IMR-90 (cell line): ENCODE results near the genes USP17L28, HS3ST1 and C1QTNF7.

DNA sequence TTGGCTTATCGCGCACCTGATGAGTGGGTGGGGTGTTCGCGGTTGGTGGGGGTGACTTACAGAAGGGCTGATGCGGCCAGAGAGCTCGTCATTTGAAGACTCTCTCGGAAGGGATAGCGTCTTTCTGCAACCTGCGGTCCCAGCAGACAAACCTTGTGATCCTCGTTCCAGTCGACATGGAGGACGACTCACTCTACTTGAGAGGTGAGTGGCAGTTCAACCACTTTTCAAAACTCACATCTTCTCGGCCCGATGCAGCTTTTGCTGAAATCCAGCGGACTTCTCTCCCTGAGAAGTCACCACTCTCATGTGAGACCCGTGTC lies at the start of gene USP17L28:
USP17L28 (plus strand) TSS at position 177 of the 323 bp plus-strand sequence.
- RRBS: no CpG with 5 or more reads among the region's 16 CpGs
CAGE:
- cytosol, long polyA plus RNA: no peak
- long polyA plus RNA: no peak
- nucleus, long polyA plus RNA: no peak

DNA sequence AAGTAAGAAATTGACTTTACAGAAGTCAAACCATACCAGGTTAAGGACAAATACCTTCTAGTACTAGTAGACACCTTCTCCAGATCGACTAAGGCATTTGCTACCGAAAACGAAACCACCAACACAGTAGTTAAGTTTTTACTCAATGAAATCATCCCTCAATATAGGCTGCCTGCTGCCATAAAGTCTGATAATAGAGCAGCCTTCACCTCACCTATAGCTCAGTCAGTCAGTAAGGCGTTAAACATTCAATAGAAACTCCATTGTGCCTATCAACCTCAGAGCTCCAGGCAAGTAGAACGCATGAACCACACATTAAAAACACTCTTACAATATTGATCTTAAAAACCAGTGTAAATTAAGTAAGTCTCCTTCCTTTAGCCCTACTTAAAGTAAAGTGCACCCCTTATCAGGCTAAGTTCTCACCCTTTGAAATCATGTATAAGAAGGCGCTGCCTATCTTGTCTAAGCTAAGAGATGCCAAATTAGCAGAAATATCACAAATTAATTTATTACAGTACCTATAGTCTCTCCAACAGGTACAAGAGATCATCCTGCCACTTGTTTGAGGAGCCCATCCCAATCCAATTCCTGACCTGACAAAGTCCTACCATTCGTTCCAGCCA lies 160.7 kb downstream of the DEFB131A start:
- RRBS: no CpG with 5 or more reads among the region's 7 CpGs
CAGE:
- cytosol, long polyA plus RNA: no peak
- long polyA plus RNA: no peak
- nucleus, long polyA plus RNA: no peak

DNA sequence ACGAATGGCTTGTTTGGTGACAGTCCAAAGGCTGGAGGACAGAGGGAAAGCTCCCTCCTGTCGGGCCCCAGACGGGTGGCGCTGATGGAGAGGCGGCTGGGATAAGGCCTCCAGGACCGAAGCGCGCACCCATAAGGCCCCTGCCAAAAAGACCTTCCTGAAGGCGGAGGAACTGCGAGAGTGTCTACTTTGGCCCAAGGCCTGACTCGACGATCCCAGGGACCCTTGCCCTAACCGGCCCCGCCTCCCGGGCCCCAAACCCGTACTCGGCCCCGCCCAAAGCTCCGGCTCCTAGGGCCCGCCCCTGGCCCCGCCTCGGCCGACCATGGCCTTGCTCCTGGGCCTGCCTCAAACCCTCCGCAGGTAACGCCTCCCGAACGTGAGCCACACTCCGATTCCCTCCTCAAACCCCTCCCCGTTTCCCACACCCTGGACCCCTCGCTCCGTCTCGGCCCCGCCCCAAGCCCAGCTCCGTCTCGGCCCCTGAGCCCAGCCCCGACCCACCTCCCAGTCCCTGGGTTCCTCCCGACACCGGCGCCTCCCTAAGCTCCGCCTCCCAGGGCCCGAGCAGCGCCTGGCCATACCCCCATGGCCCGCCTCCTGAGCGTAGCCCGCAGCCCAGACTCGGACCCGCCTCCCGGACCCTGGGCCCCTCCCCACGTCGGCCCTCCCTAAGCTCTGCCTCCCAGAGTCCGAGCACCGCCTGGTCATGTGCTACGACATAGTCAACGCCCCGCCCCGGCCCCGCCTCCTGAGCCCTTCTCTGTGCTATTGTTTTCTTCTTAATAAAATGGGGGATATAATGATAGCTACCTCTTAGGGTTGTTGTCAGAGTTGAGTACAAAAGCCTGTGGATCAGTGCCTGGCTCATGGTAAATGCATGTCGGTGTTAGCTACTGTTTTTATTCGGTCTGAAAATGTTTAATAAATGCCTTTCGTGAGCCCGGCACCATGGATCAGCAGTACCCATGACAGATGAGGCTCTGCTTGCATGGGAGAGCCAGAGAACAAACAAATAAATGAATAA lies 89.9 kb upstream of the DRD5 start:
- RRBS: 2% methylated on average over 9 of the region's 61 CpGs
CAGE:
- cytosol, long polyA plus RNA: no peak
- long polyA plus RNA: no peak
- nucleus, long polyA plus RNA: no peak

- RRBS: no CpG with 5 or more reads among the region's 5 CpGs
CAGE:
- cytosol, long polyA plus RNA: no peak
- long polyA plus RNA: no peak
- nucleus, long polyA plus RNA: no peak
Observed at GRCh38 chr4:9989832-9990257, 31.5 kb downstream of the SLC2A9 start.

DNA sequence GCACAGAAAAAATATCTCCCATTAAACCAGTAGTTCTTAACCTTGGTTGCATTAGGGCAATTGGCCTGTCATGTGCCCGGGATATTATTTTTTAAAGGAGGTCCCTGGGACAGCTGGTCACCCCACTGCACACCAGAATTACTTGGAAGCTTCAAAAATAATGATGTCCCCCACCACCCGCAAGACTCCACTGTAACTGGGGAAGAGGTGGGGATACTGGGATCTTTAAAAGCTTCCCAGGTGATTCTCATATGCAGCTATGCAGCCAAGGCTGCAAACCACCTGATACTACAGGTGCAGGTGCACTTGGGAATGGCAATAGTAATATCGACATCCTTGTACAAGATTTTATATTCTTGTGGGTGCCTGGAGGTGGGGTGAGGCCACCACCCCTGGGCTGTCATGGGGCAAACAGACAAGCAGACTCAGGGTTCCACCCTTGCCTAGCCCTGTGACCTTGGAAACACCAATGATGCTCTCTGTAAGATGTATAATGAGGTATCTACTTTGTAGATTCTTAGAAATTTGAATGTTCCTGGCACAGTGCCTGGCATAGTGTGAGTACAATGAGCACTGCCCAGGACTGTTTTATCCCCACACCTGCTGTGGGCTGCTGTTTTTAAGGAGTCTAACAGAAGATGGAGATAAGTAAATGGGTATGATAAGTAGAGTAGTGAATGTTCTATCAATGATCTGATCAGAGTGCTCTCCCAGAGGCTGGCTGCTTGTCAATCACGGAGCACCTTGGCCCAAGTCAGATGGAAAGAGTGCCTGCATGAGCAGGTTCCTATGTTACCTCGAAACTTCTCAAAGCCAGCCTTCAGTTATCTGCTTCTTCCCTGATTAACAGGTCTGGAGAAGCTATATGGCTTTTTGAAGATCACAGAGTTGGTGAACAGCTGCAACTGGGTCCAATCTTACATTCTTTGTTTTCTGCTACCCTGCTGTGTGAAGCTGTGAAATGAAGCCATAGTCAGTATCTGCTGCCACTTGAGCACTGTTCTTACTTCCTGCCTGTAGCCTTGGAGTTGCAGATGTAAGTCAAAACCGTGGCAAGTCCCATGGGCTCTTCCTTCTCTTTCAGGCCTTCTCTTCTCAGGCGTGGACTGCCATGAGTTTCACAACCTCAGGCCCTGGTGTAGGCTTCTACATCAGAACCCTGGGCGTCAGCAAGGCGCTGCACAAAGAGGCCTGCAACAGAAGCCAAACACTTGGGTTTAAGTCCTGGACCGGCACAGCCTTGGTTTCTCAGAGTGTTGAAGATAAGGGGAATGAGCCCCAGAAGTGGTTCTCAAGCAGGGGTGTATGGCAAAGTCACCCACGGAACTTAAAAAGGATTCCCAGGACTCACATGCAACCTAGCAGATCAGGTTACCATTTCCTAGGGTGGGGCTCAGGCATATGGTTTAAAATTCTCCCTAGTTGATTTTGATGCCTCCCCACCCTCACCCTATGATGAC lies 2.9 kb downstream of the ZNF518B start:
- RRBS: no CpG with 5 or more reads among the region's 11 CpGs
CAGE:
- cytosol, long polyA plus RNA: no peak
- long polyA plus RNA: no peak
- nucleus, long polyA plus RNA: no peak

DNA sequence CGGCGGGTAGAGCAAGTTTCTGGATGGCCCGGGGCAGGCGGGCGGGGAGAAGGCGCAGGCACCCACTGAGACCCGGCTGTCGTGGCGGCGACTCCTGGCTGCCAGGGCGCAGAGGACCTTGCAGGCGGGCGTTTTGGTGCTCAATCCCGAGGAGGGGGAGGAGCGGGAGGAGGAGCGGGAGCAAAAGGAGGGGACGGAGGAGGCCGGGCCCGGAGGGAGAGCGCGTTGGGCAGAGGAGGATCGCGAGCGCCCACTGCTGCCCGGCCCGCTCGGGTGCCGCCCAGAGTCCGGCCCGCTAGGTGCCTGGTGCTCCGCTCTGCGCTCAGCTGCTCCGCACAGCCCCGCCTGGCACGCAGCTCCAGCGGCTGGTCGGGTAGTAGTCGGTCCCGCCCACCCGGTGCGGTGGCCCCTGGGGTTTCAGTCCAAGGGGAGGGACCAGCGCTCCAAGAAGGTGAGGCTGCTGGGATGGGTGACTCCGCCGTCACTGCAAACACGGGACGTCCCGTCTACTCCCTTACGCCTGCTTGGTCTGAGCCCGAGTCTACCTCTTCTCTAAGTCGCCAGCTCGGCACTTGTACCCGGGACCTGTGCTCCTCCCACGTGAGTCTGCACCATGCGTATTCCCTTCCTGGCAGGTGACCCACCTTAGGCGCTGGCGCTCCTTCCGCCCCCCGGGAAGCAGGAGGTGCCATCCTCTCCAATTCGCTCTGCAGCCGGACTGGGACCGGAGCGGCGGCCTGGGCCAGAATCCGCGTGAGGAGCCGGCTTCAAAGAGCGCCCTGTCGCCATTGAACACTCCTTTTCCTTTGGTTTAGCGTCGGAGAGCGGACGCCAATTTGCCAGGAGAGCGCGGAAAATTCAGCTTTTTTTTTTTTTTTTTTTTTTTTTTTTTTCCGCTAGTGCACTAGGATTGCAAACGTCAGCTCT lies at the start of gene HS3ST1:
HS3ST1 (minus strand) TSS at position 114 of the 927 bp plus-strand sequence.
- RRBS: 3% methylated on average over 35 of the region's 76 CpGs
CAGE:
- cytosol, long polyA plus RNA: no peak
- long polyA plus RNA: no peak
- nucleus, long polyA plus RNA: no peak

GRCh38 chr4:11624886-11625325 lies 196.2 kb upstream of the HS3ST1 start:
- RRBS: no CpG with 5 or more reads among the region's 5 CpGs
CAGE:
- cytosol, long polyA plus RNA: no peak
- long polyA plus RNA: no peak
- nucleus, long polyA plus RNA: no peak

GRCh38 chr4:11625326-11625862 lies 196.7 kb upstream of the HS3ST1 start:
- RRBS: no CpG with 5 or more reads among the region's 8 CpGs
CAGE:
- cytosol, long polyA plus RNA: no peak
- long polyA plus RNA: no peak
- nucleus, long polyA plus RNA: no peak

DNA sequence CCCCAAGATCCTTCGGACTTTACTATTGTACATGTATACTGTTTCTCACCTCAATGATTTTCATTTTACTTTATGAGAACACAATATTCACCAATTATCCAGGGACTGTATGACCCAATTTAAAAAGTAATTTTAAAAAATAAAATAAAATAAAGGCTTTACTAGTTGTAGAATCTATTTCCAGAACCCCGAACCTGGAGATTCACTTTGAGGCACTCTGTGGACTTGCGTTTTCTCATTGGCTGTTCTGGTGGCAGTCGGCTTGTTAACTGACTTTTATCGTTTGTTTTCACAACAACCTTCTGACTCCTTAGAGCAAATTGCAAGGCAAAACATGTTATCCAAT lies 310.4 kb downstream of the RAB28 start:
- RRBS: no CpG with 5 or more reads among the region's 5 CpGs
CAGE:
- cytosol, long polyA plus RNA: no peak
- long polyA plus RNA: no peak
- nucleus, long polyA plus RNA: no peak

DNA sequence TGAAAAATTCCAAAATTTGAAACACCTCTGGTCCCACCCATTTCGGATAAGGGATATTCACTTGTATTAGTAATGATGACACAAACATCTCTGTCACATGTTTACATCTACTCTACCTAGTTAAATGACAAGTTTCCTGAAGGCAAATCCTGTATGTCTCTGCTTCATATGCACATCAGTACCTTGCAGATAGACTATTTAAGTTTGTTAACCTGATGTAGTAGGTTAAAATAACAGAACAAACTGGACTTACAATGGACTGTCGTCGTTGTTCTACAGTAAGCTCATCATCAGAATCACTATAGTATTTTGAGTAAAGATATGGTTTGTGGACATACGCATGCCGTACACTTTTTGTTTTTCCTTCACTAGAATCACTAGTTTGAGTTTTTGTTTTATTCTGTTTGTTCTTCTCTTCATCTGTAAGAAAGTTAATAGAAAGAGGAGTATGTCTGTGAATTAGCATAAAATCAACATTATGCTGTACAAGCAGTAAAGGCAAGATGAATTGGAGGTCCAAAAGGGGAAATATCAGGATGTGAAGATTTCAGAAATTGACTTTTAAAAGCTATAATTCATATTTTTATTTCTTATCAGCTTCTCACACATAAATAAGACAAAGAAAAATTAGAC lies 16.7 kb downstream of the BOD1L1 start:
- RRBS: no CpG with 5 or more reads among the region's 5 CpGs
CAGE:
- cytosol, long polyA plus RNA: no peak
- long polyA plus RNA: no peak
- nucleus, long polyA plus RNA: no peak

DNA sequence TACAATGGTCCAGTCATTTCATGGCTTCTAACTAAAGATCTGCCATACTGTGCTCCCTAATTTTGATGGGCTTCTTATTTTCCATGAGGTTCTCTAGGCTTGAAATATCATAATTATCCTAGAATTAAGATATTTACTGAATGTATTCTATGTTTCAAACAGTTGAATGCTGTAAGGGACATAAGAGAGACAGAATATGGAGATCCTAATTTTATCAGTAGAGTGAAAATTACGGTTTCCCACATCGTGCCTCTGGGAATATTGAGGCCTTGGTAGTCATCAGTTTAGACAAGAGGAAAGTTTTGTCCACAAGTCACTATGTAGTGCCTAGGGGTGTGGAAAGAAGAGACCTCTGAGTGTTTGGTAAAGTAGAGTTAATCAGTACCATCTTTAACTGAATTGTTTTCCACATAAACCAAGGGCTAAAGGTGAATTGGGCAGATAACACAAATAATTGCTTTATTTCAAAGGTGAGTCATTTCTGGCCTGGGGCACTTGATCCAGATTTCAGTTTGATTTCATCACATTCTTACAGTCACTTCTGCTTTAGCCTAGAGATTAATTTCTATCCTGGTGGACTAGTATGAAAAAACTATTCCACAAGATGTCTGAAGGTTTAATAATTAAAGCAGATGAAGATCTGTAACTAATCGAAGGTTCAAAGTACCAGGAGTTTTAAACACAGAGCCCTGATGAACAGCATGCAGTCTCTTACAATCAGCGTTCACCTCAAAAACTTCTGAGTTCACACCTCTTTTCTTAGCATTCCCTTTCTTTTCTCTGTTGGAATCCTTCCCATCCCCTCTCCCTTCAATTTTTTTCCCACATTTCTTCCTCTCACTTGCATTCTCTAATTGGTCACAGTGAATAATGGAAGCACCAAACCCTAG lies 74.4 kb upstream of the BOD1L1 start:
- RRBS: no CpG with 5 or more reads among the region's 4 CpGs
CAGE:
- cytosol, long polyA plus RNA: no peak
- long polyA plus RNA: no peak
- nucleus, long polyA plus RNA: no peak

DNA sequence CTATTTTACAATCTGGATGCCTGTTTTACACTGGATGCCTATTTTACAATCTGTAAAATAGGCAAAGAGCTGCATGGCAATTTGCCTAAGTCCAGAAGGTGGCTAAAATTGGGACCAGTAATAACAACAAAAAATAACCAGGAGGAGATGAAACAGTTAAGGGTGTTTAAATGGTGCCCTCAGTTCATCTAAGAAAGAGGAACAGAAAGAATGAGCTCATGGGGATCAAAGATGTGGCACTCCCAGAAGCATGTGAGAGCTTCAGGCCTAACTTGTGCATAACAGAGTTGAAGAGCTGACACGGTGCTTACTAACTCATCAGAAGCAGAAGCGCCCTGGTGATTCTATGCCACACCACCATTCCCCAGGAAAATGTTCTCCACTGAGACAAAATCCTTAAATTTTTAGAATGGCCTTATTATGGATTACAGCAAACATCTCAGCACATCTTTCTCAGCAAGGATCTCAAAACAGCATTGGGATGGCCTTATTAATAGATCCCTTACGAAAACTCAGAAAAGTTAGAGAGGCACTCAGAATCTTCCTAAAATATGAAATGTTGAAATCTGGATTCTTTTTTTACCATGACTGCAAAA lies 538.1 kb upstream of the BOD1L1 start:
- RRBS: no CpG with 5 or more reads among the region's 3 CpGs
CAGE:
- cytosol, long polyA plus RNA: no peak
- long polyA plus RNA: no peak
- nucleus, long polyA plus RNA: no peak

- RRBS: under 1% methylated on average over 27 of the region's 78 CpGs
CAGE:
- cytosol, long polyA plus RNA: no peak
- long polyA plus RNA: no peak
- nucleus, long polyA plus RNA: no peak
Observed at GRCh38 chr4:15003304-15003897, 1.1 kb downstream of the CPEB2 start.

DNA sequence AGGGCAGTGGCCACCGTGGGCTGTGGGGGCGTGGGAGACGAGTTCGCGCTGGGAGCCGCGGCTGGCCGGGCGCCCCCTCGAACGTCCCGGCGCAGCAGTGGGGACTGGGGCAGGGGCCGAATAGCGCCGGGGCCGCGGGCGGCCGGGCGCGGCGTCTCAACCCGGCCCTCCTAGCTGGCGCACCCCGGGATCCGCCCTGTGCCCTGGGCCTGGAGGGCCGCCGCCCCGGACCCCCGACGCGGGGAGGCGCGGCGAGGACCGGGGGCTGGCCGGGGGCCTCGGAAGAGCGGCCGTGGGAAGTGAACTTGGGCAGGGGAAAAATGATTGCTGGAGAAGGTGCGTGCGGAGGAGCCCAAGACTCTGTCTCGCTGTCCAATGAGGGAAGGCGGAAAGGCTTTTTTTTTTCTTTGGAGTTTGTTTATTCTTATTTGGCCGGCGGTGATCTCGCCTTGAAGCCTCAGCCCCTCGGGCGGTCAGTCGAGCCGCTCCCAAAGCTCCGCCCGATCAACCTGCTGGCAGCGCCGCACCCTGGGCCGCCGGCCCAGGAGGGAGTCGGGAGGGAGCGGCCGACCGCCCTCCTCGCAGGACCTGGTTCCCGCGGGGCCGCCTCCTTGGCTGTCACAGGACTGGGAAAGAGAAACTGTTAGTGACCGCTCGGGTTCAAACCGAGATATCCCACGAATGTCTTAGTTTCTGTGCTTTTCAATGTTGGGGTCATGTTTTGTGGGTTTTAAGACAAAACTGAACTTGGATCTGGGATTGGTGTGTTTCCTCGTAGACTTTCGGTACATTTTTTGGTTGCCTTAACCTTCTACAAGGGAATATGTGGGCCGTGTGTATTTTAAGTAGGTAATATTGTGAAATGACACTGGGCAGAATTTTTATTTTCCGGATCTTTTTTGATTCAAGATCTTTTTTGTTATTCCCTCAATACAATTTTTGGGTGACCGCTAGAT lies 2.5 kb downstream of the CPEB2 start:
- RRBS: 2% methylated on average over 25 of the region's 75 CpGs
CAGE:
- cytosol, long polyA plus RNA: no peak
- long polyA plus RNA: no peak
- nucleus, long polyA plus RNA: no peak

- RRBS: no CpG with 5 or more reads among the region's 6 CpGs
CAGE:
- cytosol, long polyA plus RNA: no peak
- long polyA plus RNA: no peak
- nucleus, long polyA plus RNA: no peak
Observed at GRCh38 chr4:15234037-15234469, 193.8 kb upstream of the C1QTNF7 start.

- RRBS: no CpG with 5 or more reads among the region's 4 CpGs
CAGE:
- cytosol, long polyA plus RNA: no peak
- long polyA plus RNA: no peak
- nucleus, long polyA plus RNA: no peak
Observed at GRCh38 chr4:15414329-15415042, 13.3 kb upstream of the C1QTNF7 start.

DNA sequence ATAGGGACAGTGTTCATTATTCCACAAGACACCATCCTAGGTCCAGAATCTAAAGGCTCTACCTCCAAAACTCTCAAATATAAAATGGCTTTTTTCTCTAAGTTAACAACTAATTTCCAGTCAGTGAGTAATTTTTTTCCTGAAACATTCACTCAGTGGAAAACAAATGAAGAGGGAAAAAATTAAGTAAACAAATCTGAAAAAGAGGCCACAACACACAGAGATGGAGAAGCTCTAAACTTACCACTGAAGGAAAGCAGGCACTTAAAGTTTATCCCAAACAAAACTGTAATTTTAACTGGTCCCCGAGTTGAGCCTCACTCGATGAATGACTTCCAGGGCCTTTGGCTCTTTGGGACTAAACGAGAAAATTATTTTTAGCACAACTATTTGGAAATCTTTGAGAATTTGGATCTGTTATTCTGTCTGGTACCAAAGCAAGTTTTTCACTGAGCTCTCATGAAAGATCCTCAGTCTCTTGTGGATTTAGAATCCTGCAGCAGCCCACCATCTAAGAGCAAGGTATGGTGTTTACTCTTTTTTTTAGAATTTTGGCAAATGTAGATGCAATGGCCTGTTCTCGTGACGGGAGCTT lies at the start of gene C1QTNF7:
C1QTNF7 (plus strand) TSS at position 449 of the 595 bp plus-strand sequence.
- RRBS: no CpG with 5 or more reads among the region's 5 CpGs
CAGE:
- cytosol, long polyA plus RNA: no peak
- long polyA plus RNA: no peak
- nucleus, long polyA plus RNA: no peak

DNA sequence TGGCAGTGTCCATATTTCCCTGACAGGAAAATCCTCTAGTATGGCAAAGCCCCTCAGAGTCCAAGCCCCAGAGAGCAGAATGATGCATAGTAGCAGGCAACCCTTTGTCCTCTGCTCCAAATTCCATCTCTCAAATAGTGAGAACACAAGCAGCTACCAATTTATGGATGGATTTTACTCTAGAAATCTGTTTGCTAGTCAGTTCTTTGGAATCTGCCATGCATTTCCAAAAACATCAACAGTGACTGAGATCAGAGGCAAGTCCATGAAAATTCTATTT lies 10.1 kb upstream of the CC2D2A start:
CAGE:
- cytosol, long polyA plus RNA: no peak
- long polyA plus RNA: no peak
- nucleus, long polyA plus RNA: no peak

GRCh38 chr4:15677384-15678278 lies 4.0 kb upstream of the FAM200B start:
- RRBS: no CpG with 5 or more reads among the region's 3 CpGs
CAGE:
- cytosol, long polyA plus RNA: no peak
- long polyA plus RNA: no peak
- nucleus, long polyA plus RNA: no peak

DNA sequence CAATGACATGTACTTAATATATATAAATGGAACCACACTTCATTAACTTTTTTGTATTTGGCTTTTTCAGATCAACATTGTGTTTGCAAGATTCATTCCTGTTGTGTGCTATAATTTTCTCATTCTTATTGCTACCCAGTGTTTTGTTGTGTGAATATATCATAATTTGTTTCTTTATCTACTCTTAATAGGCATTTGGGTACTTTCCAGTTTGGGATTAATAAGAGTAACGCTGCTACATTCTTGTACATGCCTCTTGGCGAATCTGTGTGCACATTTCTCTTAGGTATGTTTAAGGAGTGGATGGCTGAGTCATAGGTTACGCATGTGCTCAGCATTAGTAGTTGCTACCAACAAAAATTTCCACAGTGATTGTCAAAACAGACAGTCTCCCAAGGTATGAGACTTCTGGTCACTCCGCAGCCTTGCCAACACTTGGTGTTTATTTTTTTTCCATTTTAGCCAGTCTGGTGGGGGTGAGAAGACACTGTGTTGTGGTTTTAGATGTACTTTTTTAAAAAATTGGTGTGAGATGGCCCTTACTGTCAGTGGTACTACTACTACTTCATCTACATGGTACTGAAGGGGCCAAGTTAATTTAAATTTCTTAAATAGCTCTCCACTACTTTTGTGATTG lies 44.6 kb downstream of the FGFBP1 start:
- RRBS: no CpG with 5 or more reads among the region's 4 CpGs
CAGE:
- cytosol, long polyA plus RNA: no peak
- long polyA plus RNA: no peak
- nucleus, long polyA plus RNA: no peak